Vagina (tissue), 1 donor: Measurements from ENCODE around the gene TOM1L1.

GRCh38 chr17:50802723-50803175 is 32.6 kb upstream of the WFIKKN2 start:
- PRO-cap = no peak
- RAMPAGE, long total RNA = no peak

- PRO-cap = no peak
- RAMPAGE, long total RNA = no peak
Observed at GRCh38 chr17:50828520-50829102, 6.8 kb upstream of the WFIKKN2 start.

GRCh38 chr17:50834420-50835442 is 655 bp upstream of the WFIKKN2 start:
- PRO-cap = no peak
- RAMPAGE, long total RNA = no peak

GRCh38 chr17:50863047-50864241 is 2.7 kb downstream of the TOB1 start:
- PRO-cap = no peak
- RAMPAGE, long total RNA = start-site peak on the minus strand at chr17:50863439-50863443, 30 reads; start-site peak on the minus strand at chr17:50863708-50863763, 156 reads; start-site peak on the minus strand at chr17:50863836-50863887, 58 reads; start-site peak on the minus strand at chr17:50863963-50864015, 51 reads

- PRO-cap = no peak
- RAMPAGE, long total RNA = no peak
Observed at GRCh38 chr17:50883943-50884373, 17.8 kb upstream of the TOB1 start.

DNA sequence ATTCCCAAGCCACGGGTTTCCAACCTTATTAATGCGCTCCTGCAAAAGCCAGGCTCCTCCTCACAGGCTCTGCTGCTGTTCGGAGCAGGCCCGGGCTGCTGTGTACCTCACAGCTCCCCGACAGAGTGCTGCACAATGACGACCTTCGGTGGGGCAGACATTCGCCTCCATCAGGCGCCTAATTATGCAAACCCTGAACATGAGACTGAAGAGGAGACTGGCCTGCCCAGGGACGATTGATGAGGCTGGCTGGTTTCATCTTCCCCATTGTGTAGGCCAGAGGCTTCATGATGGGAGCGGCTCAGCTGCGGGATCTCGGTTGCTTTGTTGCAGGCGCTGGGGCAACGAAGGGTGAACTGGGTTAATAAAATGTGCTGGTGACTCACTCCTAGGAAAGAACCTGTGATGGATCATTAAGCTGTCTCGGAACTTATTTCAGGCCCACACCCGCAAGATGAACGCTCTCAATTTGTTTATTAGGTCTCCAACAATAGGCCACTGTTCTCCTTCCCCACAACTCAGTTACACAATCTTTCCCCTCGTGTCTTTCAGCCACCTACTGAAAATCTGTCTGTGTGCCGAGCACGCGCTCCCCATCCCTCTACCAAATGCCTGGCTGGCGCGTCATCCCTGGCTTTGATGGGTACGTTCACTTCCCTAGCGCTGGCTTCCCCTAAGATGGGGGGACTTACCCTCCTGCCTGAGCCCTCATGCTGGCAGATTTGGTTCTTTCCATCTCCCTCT is 27.2 kb upstream of the TOB1 start:
- PRO-cap = no peak
- RAMPAGE, long total RNA = no peak

DNA sequence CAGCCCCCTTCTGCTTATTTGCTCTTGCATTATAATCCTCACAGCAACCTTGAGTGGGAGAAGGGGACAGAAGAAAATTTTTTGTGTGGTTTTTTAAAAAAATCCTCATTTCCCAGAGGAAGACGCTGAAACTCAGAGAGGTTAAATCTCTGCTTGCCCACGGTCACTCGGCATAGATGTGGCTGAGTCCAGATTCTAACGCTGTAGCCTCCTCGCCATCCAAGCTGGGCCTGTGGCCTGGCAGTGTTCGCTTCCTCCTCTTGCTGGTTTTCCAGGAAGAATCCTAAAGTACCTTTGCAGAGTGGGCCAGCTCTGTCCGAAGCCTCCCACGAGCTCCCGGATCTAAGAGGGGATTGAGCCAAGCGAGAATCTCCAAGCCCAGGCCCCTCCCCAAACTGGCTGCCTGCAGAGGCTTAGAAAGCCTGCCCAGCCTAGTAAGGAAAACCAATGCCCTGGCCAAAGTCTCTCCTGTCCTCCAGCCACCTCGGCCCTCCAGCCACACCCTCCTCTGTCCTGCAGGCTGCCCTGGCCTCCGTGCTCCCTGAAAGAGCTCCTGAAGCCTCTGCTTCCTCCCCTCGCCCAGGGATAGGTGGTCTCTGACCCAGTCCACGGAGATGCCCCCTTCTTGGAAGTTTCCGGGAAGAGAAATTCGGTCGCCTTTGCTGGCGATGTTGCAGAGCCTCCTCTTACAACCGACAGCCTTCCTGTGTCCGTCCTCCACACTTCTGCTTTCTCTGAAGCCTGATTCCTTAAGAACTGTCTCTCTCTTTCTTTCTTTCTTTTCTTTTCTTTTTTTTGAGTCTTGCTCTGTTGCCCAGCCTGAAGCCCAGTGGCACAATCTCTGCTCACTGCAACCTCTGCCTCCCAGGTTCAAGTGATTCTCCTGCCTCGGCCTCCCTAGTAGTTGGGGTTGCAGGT is 54.8 kb upstream of the TOB1 start:
- PRO-cap = bidirectional peak, plus-strand start at position 459 of the sequence, minus-strand start at position 344 of the sequence
- RAMPAGE, long total RNA = no peak

- PRO-cap = bidirectional peak, plus-strand start at chr17:50935637, minus-strand start at chr17:50935400
- RAMPAGE, long total RNA = no peak
Observed at GRCh38 chr17:50935233-50935812, 69.2 kb upstream of the TOB1 start.

DNA sequence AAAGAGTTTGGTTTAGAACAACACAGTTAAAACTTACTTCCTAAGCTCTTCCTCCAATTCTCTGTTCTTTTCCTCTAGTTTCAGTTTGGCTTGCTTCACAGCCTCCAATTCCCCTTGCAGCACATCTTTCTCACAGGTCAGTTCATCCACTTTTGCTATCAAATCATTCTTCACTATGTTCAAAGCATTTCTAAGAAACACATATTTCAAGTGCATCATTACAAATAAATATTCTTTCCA is 114.7 kb downstream of the SPAG9 start:
- PRO-cap = no peak
- RAMPAGE, long total RNA = start-site peak on the minus strand centred at position 137 of the sequence, 90 bp wide, 169 reads

DNA sequence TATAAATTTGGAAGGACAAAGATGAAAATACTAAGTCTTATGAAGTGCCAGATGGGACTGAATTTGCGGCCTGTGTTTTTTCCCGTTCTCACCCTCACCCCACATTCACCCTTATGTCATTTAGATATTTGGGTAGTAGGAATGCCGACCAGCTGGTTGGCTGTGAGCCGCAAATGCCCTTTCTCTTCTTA is 1.5 kb upstream of the SPAG9 start:
- PRO-cap = no peak
- RAMPAGE, long total RNA = no peak

DNA sequence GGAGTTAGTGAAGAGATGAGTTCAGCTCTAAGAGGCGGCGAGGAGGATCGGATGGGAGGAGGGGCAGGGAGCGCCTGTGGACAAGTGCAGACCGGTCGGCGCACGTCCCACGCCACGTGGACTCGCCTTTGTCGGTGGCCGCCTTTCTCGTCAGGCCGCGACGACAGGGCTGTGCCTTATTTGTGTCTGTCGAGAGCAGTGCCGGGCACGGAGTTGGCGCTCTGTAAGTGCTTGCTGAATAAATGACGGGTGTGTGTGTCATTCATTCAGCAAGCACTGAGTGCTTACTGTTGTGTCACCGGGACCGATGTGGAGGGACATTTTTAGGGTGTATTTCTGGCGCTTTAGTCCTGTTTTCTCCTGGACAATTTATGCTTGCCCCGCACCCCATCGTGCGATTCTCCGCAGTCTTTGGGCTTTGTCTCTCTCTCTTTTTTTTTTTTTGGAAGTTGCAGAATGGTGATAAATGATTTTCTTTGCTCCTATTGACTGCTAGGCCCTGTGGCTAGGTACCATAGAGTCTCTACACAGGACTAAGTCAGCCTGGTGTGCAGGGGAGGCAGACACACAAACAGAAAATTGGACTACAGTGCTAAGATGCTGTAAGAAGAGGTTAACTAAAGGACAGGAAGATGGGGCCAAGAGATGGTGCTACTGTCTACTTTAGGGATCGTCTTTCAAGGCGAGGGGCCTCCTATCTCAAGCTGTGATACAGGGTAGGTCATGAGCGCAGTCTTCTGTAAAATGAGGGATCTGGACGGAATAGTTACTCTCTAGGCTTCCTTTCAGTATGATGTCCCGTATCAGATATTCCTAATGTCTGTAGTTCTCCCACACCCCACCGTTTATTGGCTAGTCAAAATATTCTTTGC is 606 bp downstream of the NME1 start:
- PRO-cap = no peak
- RAMPAGE, long total RNA = no peak

DNA sequence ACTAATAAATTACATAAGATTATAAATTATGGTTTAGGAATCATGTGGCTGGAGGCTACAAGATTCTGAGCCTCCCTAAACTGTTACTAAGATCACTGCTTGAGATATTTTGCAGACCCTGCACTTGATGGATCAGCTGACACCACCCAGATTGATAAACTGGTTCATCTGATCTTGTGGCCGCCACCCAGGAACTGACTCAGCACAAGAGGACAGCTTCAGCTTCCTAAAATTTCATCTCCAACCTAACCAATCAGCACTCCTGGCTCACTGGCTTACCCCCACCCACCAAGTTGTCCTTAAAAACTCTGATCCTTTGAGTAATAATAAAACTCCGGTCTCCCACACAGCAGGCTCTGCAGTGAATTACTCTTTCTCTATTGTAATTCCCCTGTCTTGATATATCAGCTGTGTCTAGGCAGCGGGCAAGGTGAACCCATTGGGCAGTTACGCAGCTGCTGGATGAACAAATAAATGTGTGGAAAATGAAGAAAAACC is 174.8 kb downstream of the UTP18 start:
- PRO-cap = no peak
- RAMPAGE, long total RNA = no peak

DNA sequence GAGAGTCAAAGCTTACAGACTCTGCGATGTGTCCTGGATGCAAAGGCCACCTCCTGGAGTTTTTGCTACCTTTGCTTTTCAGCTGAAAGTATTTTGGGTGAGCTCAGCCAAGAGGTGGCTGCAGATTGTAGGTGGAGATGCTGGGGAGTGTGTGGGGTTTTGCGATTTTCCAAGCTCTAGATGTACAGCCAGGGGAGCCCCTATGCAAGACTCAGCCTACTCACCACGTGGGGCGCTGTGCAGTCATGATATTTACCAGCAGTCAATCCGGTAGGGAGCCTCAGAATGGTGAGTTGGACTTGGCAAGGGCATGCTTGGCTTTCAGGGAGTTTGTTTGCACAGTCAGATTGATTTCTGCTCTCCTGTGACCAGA is 175.2 kb downstream of the UTP18 start:
- PRO-cap = no peak
- RAMPAGE, long total RNA = no peak

GRCh38 chr17:54900241-54901167 is at the start of gene TOM1L1:
Gene TOM1L1, plus strand, starts transcription at chr17:54900852.
- PRO-cap = bidirectional peak, plus-strand start at chr17:54900752, minus-strand start at chr17:54900737
- RAMPAGE, long total RNA = start-site peak on the plus strand at chr17:54900841-54900863, 212 reads

GRCh38 chr17:55265133-55265350 is 282 bp downstream of the HLF start:
- PRO-cap = no peak
- RAMPAGE, long total RNA = no peak

DNA sequence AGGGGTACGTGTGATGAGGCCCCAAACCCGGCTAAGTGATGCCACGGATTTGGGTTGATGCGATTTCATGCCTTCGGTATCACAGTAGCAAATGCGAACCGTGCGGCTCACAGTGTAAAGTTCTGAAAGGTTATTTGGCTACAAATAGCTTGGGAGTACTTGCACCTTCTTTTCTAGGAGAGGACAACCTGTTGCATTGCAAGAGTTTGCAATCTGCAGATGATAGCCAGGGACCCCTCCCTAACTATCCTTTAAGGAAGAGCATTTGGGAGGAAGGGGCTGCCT is 1.5 kb downstream of the HLF start:
- PRO-cap = no peak
- RAMPAGE, long total RNA = no peak

GRCh38 chr17:55267338-55268516 is 3.0 kb downstream of the HLF start:
- PRO-cap = bidirectional peak, plus-strand start at chr17:55267607, minus-strand start at chr17:55267531
- RAMPAGE, long total RNA = start-site peak on the plus strand at chr17:55267462-55268125, 74 reads

DNA sequence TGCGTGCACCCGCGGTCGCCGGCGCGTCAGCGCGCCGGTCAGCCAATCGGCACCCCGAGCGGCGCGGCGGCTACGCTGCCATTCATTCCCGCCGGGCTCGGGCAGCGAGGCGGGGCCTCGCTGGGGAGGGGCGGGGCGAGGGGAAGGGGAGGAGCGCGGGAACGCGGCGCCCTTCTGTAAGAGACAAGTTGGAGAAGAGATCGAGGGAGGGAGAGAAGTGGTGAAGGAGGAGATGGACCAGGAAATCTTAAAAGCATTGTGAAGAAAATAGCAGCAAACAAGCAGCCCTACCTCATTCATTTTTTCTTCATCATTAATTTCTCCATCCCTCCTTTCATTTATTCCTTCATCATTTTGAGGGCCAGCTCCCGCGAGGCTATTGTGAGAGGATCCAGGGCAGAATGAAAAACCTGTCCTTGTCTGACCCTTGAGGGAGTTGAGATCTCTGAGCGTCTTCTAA is 412 bp upstream of the MMD start:
- PRO-cap = bidirectional peak, plus-strand start at position 179 of the sequence, minus-strand start outside the sequence
- RAMPAGE, long total RNA = no peak

- PRO-cap = no peak
- RAMPAGE, long total RNA = no peak
Observed at GRCh38 chr17:55446929-55447360, 25.3 kb upstream of the MMD start.

DNA sequence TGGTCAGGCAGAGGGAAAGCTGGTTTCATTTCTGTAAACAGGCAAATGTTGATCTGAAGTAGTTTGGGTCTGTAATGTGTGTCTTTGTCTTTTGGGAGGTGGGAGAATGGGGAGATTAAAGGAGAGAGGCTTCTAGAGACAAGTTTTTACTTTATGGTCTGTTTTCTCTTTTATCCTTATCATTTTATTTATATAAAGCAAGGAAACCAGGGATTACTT is 289 bp downstream of the ANKFN1 start:
- PRO-cap = no peak
- RAMPAGE, long total RNA = no peak